Aorta (tissue), 1 donor: Measurements from ENCODE around the genes TPSD1, BAIAP3, PTX4 and FAHD1.

GRCh38 chr16:1155297-1155769, 2.4 kb downstream of the CACNA1H start:
- PRO-cap: no peak

DNA sequence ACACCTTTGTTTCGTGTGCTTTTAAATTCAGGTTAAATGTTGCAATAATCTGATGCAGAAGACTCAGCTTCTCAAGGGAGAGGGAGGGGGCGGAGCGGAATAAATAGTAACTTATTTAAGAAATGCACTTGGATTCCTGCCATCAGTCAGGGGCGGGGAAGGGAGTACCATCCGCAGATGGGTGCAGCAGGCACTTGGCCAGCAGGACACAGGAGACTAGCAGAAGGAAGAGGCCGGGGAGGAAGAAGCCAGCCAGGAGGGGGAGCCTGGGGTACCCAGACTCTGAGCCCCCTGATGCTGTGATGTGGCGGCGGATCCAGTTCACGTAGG, 3.5 kb downstream of the TPSG1 start:
- PRO-cap: no peak

GRCh38 chr16:1255776-1256274, at the start of gene TPSD1:
TPSD1 (plus strand) TSS chr16:1256069.
- PRO-cap: no peak

DNA sequence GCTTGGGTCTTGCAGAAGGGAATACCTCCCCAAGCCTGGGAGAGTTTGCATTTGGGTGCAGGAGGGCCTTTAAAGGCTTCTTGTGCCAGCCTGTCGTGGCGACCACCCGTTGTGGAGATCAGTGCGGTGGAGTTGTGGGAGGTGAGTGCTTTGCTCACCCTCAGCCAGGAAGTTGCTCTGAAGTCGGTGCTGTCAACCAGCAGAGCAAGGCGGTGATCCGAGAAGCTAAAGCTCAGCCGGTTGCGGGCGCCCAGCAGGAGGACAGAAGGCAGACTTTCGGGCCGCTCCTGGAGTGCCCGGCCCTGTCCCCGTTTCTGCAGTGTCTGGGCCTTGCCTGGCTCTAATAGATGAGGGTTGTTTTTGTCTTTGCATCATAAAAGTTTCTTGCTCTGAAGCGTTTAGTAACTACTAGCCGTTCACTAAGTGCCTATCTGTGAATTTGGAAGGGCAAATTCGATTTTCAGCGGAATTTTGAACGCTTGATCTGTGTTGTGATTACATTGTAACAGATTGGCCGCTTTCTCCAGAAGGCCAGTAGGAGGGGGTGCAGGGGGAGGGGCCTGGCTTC, 1.5 kb downstream of the UBE2I start:
- PRO-cap: no peak

DNA sequence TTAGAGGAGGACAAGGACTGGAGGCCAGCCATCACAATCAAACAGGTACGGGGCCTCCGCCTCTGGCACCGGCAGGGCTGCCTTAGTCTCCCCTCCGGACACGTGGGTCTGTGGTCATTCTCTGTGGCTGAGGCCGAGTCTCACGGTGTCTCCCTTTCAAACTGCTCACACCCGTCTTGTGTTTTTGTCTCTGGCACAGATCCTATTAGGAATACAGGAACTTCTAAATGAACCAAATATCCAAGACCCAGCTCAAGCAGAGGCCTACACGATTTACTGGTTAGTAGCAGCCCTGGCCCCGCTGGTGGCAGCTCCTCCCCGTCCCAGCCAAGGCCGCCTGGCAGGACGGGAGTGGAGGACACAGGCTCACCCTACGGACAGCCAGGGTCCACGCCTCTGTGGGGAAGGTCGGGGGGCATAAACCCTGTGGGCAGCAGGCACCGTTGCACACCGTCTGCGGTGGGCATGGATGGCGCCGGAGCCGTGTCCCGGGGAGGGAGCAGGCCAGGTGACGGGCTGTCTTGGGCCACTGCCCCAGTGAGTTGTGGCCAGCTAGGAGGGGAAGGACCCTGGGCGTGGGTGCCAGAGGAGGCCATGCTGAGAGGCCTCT, 10.9 kb downstream of the UBE2I start:
- PRO-cap: no peak

DNA sequence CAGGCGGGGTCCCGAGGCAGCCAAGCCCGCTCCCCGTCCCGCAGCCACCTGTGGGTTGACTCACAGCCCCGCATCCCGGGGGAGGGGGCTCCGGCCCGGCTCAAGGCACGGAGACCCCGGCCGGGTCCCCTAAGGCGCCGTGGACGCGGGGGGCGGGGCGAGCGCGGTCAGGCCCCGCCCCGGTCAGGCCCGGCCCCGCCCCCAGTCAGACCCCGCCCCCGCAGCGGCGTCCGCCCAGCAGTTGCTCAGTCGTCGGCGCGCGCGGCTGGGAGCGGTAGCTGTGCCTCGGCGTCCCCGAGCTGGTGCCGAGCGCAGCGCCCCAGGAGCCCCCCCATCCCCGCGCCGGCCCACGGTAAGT, at the start of gene BAIAP3:
Gene BAIAP3, plus strand, starts transcription at position 248 of the 358 bp plus-strand sequence.
- PRO-cap: unidirectional peak, plus-strand start at position 248 of the sequence

GRCh38 chr16:1364129-1364950, 12.6 kb downstream of the GNPTG start:
- PRO-cap: no peak

DNA sequence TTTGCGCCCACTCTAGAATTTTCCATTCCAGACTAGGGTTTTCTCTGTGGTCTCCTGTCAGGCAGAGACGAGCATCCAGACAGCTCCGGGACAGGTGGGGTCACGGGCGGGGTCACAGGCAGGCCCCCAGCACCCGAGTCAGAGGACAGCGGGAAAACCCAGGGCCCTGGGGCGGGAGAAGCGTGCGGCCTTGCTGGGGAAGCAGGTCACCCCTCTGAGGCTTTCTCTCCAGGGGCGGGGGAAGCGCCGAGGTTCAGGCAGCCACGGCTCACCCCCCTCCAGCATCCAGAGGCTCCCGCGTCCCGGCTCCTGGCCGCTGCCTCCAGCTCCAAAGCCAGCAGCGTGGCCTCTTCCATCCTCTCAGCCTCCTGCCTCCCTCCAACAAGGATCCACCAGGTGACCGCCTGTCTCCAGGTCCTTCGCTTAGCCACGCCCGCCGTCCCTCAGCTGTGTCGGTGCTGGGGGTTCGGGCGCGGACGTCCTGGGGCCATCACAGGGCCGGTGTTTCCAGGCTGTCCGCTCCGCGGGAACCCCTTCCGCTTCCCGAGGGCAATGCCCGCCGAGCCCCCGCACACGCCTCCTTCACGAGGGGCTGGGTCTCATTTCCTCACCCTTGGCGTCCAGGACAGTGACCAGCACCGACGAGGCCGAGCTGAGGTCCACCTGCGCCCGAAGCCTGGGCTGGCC, 2.9 kb upstream of the PERCC1 start:
- PRO-cap: no peak

GRCh38 chr16:1450110-1451070, 6.0 kb upstream of the CCDC154 start:
- PRO-cap: no peak

- PRO-cap: no peak
Measured at GRCh38 chr16:1488764-1489369, at the start of gene PTX4. PTX4 (minus strand) TSS chr16:1488944.

DNA sequence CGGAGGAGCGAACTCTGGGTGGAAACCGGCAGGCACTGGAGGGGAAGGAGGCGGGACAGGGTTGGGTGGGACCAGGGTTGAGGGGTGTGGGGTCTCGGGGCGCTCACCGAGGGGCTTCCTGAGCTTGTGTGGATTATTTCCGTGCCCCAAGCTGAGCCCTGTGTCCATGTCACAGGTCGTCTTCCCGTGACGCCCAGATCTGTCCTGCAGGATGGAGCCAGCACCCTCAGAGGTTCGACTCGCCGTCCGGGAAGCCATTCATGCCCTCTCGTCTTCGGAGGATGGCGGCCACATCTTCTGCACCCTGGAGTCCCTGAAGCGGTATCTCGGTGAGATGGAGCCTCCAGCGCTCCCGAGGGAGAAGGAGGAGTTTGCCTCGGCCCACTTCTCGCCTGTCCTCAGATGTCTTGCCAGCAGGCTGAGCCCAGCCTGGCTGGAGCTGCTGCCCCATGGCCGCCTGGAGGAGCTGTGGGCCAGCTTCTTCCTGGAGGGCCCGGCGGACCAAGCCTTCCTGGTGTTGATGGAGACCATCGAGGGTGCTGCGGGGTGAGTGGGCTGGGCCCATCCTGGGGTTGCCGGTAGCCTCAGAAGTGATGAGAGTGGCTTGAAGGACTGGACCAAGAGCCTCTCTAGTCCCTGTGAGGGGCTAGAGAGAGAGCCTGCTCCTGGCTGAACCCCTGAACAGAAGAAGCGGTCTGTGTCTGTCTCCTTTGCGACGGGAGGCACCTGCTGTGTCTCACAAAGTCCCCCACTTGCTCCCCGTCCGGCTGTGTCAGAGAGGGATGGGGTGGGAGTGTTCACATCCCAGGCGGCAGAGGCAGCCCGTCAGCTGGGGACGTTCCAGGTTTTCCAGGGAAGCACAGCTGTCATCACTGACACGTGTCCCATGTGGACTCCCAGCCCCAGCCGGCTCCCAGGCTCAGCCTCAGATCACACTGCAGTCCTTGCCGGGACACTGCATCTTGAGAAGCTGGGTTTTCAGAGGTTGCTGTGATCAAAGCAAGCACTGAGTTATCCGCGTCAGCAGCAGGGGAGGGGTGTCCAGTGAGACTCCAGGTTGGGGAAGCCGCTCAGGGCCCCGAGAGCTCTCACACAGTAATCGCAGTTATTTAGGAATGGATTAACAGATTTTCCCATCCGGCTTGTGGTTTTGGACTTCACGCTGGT, 1.3 kb downstream of the TELO2 start:
- PRO-cap: no peak

- PRO-cap: no peak
Measured at GRCh38 chr16:1530301-1531601, 2.7 kb upstream of the TMEM204 start.

GRCh38 chr16:1556162-1556597, 22.7 kb downstream of the TMEM204 start:
- PRO-cap: no peak

DNA sequence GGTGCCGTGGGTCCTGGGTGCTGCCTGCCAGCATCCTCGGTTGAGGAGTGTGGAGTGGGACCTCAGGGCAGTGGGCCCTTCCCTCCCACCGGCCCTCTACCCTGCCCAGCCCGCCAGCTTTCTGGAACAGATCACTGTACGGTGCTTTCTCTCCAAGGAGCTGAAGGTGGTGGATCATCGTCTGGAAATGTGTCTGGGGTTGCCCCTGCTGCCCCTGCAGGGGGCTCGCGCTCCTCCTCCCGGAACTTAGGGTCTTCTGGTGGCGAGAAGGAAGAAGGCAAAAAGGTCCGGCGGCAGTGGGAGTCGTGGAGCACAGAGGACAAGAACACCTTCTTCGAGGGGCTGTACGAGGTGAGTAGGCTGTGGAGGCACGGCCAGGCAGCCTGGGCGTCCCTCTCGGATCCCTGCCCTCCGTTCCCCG, 13.7 kb downstream of the CRAMP1 start:
- PRO-cap: no peak

GRCh38 chr16:1646071-1646688, 31.9 kb upstream of the JPT2 start:
- PRO-cap: no peak

DNA sequence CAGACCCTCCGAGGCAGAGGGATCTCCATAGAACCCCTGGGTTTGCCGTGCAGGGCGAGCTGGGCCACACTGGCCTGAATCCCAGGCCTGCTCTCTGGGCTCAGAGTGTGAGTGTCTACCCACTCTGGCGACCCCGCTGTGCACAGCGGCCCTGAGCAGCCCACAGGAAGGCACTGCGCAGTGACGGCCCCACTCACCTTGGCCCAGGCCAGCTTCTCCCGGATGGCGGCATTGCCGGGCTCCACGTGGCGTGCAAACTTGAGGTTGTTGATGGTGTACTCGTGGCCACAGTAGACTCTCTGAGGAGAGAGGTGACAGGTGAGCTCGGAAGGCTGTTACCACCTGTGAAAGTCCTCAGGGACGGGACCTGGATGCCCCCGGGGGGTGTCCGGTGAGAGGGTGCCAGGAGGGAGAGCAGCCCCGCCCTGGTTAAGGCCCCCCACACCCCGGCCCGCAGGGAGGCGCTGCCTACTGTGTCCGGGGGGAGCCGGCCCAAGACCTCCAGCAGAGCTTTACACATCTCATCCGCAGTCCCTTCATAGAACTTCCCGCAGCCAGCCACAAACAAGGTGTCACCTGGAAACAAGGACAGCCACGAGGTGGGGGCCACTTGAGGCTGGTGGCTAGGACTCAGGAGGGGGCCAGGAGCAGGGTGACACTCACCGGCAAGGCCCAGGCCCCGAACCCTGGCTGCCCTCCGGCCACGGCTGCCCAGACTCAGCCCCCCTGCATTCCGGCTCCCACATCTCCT, 9.8 kb downstream of the HAGH start:
- PRO-cap: no peak

GRCh38 chr16:1827031-1828073, at the start of gene FAHD1:
FAHD1 (plus strand) TSS chr16:1827206.
- PRO-cap: unidirectional peak, plus-strand start at chr16:1827266

DNA sequence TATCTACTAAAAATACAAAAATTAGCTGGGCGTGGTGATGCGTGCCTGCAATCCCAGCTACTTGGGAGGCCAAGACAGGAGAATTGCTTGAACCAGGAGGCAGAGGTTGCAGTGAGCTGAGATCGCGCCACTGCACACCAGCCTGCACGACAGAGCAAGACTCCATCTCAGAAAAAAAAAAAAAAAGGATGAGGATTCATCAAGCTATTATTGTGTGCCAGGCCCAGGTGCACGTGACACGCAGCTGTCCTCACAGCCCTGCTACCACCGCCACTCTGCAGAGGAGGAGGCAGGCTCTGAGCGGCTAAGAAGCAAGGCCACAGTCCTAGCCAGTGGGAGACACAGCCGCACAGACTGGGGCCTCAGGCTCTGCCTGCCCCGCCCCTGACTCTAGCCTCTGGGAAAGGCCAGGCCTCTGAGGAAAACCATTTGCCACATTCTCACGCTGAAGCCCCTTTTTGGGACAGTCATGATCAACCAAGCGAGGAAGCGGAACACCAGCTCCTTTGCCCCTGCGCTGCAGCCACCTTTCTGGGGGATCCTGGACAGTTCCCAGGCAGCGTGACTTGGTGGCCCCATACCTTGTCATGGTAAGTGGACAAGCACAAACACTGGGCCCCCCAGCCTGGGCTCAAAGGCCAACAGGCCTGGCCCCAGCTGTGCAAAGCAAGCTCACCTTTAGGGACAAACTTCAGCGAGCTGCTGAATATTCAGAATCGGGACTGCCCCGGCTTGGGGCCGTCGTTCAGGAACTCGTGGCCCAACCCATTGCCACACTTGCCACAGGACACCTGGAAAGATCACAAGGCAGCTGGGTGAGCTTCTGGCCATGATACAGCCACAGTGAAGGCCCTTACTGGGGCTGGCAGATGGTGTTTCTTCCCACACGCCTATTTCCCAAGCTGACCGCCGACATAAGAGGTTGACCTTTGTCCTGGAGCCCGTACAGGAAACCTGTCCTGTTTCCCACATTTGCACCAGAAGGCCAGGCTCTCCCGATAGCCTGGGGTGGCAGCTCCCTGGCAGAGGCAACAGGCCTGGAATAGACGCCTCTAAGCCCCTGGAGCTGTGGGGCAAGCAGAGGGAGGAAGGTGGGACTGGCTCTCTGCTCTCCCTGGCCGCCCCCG, 2.5 kb downstream of the MSRB1 start:
- PRO-cap: no peak

DNA sequence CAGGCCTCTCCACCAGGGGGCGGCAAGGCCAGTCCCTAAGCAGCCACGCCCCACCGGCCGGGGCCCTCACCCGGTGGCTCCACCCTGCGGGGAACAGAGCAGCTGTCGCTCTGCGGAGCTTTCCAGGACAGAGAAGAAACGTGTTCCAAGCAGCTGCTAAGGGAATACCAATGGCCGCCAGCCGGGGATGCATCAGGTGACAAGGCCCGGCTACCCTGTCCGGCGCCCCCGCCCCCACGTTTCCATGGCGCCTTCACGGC, 14.1 kb downstream of the SYNGR3 start:
- PRO-cap: no peak

- PRO-cap: no peak
Measured at GRCh38 chr16:2004615-2005479, 14.7 kb upstream of the NPW start.